ENCODE measurements around a stretch of chr16.

DNA sequence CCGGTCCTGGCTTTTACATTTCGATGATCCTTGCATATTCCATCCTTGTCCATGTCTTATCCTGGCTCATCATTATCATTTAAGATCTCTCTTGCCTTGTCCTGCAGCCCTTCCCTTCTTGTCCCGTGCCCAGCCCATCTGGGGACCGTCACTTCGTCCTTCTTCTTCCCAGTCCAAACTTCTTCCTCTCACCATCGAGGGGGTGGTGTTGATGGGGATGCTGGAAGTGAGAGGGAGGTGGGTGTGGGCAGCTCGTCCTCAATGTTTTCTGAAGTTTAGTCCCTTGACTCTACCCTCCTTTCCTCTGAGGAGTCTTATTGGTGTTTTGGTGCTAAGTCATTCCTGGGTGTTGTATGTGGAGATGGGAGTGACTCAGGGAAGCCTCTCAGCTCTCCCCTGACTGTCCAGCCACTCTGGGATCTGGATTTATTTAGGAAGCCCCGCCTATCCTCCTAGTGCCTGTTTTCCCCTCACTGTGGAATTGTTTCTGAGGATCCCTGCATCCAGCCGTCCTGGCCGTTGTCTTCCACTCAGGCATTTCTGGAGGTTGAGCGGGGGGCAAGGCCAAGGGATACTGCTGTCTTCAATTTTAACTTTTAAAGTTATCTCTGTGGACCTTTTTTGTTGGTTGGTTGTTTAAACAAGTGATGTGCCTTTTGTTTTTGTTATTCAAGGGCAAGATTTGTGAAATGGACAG lies 1.1 kb downstream of the SNX29 start:
- PRO-cap, 3 experiments: peak in 1 of 3 experiments; most common minus-strand start position 306 of the sequence (in 1)
- RAMPAGE, long total RNA: no peak
- RRBS, 2 experiments: no CpG with 5 or more reads among the region's 11 CpGs

- PRO-cap, 3 experiments: no peak in any of the 3 experiments
- RAMPAGE, long total RNA: no peak
- RRBS, 2 experiments: no CpG with 5 or more reads among the region's 4 CpGs
Observed at GRCh38 chr16:12010645-12011077, 34.1 kb downstream of the SNX29 start.

- PRO-cap, 3 experiments: no peak in any of the 3 experiments
- RAMPAGE, long total RNA: no peak
- RRBS, 2 experiments: no CpG with 5 or more reads among the region's 20 CpGs
Observed at GRCh38 chr16:12078679-12079492, 102.4 kb downstream of the SNX29 start.

- PRO-cap, 3 experiments: no peak in any of the 3 experiments
- RAMPAGE, long total RNA: no peak
- RRBS, 2 experiments: no CpG with 5 or more reads among the region's 6 CpGs
Observed at GRCh38 chr16:12092537-12093123, 116.1 kb downstream of the SNX29 start.

- PRO-cap, 3 experiments: no peak in any of the 3 experiments
- RAMPAGE, long total RNA: no peak
- RRBS, 2 experiments: no CpG with 5 or more reads among the region's 20 CpGs
Observed at GRCh38 chr16:12097250-12098174, 121.0 kb downstream of the SNX29 start.

GRCh38 chr16:12167058-12167602 lies 190.6 kb downstream of the SNX29 start:
- PRO-cap, 3 experiments: no peak in any of the 3 experiments
- RAMPAGE, long total RNA: no peak
- RRBS, 2 experiments: no CpG with 5 or more reads among the region's 5 CpGs

- PRO-cap, 3 experiments: no peak in any of the 3 experiments
- RAMPAGE, long total RNA: no peak
- RRBS, 2 experiments: no CpG with 5 or more reads among the region's 11 CpGs
Observed at GRCh38 chr16:12167688-12168359, 191.3 kb downstream of the SNX29 start.

- PRO-cap, 3 experiments: no peak in any of the 3 experiments
- RAMPAGE, long total RNA: no peak
- RRBS, 2 experiments: no CpG with 5 or more reads among the region's 15 CpGs
Observed at GRCh38 chr16:12170255-12170852, 193.8 kb downstream of the SNX29 start.

DNA sequence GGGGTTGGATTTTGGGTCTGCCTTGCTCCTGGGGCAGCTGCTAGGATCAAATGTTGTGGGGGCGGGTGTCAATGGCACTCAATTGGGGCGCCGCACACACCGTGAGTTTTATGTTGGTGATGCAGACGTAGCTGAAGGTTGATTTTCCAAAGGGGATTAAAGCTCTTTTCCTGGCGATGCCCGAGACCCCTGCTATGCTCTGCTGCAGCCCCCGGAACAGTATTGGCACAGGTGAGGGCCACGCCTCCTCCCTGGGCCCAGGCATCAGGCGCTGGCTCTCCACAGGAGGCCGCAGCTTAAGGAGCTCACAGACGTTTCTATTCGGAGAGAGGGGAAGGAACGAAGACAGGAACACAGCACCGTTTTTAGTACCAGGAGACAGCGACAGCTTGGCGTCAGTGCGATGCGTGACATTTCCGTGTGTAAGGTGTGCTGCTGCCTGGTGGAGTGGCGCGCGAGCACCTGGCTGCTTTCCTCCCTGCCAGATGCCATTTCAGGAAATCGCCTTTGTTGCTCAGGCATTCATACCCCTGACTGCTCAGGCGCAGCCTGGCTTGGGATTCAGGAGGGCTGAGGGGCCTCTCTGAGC lies 367.6 kb downstream of the CPPED1 start:
- PRO-cap, 3 experiments: no peak in any of the 3 experiments
- RAMPAGE, long total RNA: no peak
- RRBS, 2 experiments: no CpG with 5 or more reads among the region's 25 CpGs

DNA sequence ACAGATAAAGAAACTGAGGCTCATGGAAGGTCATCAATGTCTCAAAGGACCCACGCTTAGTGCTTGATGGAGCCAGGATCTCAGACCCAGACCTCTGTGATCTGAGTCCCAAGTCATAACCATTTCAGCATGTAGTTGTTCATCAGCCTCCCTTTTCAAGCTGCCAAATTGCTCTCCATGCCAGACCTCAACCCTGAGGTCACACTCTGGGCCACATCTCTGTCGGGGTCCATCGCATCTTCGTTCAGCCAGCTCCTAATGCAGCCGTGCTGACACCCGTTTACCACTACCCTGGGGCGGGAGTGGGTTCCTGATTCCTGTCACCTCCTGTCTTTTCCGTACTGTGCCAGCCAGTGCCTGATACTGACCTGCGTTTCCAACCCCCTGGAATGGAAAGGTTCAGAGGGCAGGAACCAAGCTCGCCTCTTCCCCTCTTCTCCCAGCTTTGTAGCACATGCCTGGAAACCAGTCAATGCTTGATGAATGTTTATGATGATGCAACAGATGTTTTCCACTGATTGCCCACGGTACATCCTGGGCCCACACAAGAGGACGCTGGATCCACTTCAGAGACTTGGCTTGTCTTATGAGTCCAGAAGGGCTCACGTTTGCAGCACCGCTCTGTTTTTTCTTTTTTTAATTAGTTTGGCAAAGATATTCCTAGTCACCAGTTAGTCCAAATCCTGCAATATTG lies 262.1 kb downstream of the CPPED1 start:
- PRO-cap, 3 experiments: no peak in any of the 3 experiments
- RAMPAGE, long total RNA: no peak
- RRBS, 2 experiments: no CpG with 5 or more reads among the region's 14 CpGs

- PRO-cap, 3 experiments: no peak in any of the 3 experiments
- RAMPAGE, long total RNA: no peak
- RRBS, 2 experiments: no CpG with 5 or more reads among the region's 7 CpGs
Observed at GRCh38 chr16:12619416-12619956, 184.2 kb downstream of the CPPED1 start.

DNA sequence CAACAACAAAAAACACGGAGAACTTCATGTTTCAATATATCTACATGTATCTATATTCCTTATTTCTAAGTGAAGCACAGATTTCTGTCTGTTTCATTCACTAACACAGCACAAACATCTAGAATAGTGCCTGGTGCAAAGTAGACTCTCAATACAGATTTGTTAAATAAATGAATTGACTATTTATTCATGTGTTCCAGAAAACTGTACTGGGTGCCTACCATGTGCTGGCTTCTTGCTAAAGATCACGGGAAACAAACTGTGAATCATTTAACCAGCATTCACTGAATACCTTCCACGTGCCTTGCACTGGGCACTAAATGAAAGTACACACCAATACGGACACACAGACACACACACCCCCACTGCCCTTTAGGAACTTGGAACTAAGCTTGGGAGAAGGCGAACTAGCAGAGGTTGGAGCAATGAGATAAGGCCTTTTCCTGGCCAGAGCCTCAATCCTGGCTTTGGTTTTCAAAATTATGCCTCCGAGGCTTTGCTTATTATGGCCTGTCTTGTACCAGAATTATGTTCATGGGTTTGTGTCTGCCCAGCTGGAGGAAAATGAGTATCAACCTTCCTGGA lies 32.5 kb downstream of the CPPED1 start:
- PRO-cap, 3 experiments: no peak in any of the 3 experiments
- RAMPAGE, long total RNA: no peak
- RRBS, 2 experiments: no CpG with 5 or more reads among the region's 6 CpGs

GRCh38 chr16:13935450-13935940 lies 15.5 kb downstream of the ERCC4 start:
- PRO-cap, 3 experiments: no peak in any of the 3 experiments
- RAMPAGE, long total RNA: no peak
- RRBS, 2 experiments: no CpG with 5 or more reads among the region's 14 CpGs

DNA sequence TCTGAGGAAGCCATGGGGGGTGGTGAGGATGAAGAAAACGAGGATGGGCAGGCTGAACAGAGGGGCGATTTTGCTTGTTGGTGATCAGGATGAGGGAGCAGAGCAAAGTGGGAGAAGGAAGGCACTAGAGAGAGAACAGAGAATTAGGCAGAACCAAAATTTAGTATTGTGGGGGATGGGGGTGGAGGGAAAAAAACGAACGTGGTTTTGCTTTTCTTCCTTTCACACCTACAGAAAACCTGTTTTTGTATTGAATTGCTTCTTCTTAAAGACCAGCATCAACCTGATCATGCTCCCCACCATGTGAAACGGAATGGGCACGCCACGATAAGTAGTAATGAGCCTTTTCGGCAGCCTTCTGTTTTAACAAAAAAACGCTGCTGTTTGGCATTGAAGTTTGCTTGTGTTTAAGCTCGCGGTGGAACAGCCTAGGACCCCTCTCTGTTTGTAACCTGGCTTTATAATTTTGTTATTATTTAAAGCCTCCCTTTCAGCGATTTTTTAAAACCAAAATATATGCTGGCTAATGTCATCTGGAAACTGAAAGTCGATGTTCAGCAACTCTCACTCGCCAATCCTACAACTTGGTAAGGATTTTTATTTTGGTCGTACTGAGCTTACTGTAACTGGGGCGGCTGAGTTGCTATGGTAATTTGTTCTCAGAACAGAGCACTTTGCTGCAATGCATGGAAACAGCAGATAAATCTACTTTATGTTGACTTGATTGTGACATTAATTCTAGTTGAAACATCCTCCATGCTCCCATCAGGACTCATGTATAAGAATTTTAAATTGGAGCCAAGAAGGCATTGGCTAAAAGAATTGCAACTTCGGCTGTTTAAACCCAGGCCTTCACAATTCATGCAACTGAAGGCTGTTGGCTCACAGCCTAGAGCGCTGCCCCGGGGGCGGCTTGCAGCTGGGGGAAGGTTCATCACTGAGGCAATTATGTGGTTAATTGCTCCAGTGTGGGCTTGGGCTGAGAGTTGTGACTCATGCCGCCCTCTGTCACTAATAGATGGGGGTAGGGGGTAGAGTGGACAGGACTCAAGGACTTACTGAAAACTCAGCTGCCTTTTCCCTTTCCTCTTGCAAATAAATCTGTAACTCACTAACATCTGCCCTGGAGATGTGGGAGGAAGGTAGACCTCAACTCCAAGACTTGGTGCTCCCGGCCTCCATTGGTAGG lies 37.0 kb downstream of the ERCC4 start:
- PRO-cap, 3 experiments: no peak in any of the 3 experiments
- RAMPAGE, long total RNA: no peak
- RRBS, 2 experiments: no CpG with 5 or more reads among the region's 22 CpGs

- PRO-cap, 3 experiments: peak in 2 of 3 experiments; most common plus-strand start chr16:14014234 (in 1)
- RAMPAGE, long total RNA: no peak
- RRBS, 2 experiments: no CpG with 5 or more reads among the region's 16 CpGs
Observed at GRCh38 chr16:14013453-14014453, 57.4 kb upstream of the MRTFB start.

- PRO-cap, 3 experiments: no peak in any of the 3 experiments
- RAMPAGE, long total RNA: no peak
- RRBS, 2 experiments: no CpG with 5 or more reads among the region's 3 CpGs
Observed at GRCh38 chr16:14015768-14016350, 55.3 kb upstream of the MRTFB start.

DNA sequence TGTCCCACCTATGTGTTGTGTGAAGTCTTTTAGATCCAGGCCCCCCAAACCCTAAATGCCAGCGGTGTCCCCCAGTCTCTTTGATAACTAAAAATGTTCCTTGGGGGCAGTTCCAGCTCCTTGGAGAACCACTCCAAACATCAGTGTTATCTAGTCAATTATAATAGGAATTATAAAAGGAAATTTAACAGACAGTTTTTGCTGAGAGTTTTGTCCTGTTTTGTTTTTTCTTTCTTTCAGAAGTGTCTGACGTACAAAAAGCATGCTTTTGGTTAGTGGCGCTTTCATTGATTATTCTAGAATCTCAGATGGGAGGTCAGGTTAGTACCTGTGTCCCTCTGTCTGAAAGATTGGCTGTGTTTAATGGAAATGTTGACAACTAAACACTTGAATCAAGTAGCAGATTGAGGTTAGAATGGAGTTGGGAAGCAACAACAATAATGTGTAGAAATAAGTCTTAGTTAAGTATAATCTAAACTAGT lies 2.2 kb downstream of the MRTFB start:
- PRO-cap, 3 experiments: no peak in any of the 3 experiments
- RAMPAGE, long total RNA: no peak
- RRBS, 2 experiments: no CpG with 5 or more reads among the region's 3 CpGs

GRCh38 chr16:14236201-14237024 lies 165.3 kb downstream of the MRTFB start:
- PRO-cap, 3 experiments: no peak in any of the 3 experiments
- RAMPAGE, long total RNA: no peak
- RRBS, 2 experiments: no CpG with 5 or more reads among the region's 10 CpGs

DNA sequence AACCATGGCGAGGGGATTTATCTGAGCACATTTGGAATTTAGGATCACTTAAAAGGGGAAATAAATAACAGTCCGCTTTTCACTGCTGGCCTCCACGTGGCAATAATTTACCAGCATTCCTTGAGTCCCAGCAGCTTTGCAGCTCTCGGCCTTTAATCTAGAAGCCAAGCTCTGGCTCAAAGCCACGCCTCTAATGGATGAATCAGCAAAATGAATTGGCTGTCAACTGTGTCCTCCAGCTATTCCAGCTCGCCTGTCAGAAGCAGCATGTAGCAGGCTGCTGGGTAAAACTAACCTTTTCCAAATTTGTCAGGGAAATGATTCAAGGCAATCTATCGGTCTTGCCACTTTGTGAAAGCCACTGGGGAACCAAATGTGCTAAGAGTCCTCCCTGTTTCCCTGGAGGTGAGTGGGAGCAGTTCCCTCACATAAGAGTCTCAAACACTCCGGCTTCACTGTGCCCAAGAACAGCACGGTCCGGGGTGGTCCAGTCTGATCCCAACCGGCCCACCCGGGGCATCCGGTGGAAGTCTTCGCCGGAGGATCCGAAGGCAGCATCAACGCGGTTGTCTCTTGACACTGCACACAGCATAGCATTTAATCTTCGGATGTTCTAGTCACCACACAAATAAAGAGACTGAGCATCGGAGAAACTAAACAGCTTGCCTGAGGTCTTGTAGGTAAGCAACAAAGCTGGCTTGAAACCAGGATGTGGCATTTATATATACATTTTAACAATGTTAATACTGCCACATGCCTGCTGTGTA lies 143.3 kb downstream of the PARN start:
- PRO-cap, 3 experiments: peak in 2 of 3 experiments; most common plus-strand start position 440 of the sequence (in 1); most common minus-strand start position 571 of the sequence (in 1)
- RAMPAGE, long total RNA: no peak
- RRBS, 2 experiments: no CpG with 5 or more reads among the region's 20 CpGs

DNA sequence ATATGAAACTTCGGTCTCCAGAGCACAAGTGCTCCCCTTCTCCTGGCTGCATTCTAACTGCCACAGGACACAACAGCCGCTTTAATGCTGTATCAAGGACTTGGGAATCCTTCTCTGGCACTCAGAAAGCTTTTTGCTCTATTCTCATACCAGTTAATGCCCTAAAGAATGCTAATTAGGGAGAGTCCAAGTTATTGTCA lies 90.9 kb downstream of the PARN start:
- PRO-cap, 3 experiments: no peak in any of the 3 experiments
- RAMPAGE, long total RNA: no peak
- RRBS, 2 experiments: no CpG with 5 or more reads among the region's 2 CpGs

All from skeletal muscle tissue (tissue), 7 donors.